Left ventricle myocardium (tissue), 1 donor: ENCODE data around the gene CST3.

DNA sequence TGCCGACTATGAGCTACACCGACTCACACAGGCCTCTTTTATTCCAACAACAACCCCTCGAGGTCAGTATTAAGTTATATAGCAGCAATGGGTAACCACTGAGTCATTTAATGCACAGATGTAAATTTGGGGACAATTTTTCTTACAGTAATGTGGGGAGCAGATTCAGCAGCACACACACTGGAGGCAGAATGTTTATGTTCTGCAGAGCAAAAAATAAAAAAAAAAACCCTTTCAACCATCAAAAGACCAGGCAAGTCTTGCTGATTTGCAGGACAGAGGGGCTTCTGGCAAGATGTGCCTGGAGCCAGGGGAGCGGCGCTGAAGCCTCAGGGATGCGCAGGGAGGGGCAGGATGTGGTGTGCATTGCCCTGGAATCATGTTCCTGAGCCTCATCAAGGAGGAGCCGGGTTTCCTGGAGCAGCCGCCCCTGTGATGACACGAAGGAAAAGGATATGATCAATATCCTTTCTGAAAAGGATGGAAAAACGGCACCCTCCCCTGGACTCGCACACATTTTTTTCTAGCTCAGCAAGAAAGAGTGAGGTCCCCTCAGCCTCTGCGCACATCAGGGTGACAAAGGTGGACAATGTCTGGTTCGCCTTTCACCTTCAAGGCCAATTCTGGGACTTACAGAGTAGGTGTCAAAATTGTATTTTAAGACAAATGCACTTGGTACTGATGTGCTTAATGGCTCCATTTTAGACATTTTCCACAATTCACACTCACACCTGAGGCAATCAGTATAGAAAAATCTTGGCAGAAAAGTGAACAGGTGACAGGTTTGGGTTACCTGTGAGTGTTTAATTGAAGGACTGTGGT lies 173.1 kb upstream of the SSTR4 start:
- PRO-cap = no peak

GRCh38 chr20:23027605-23028309 lies 7.4 kb upstream of the SSTR4 start:
- PRO-cap = no peak

DNA sequence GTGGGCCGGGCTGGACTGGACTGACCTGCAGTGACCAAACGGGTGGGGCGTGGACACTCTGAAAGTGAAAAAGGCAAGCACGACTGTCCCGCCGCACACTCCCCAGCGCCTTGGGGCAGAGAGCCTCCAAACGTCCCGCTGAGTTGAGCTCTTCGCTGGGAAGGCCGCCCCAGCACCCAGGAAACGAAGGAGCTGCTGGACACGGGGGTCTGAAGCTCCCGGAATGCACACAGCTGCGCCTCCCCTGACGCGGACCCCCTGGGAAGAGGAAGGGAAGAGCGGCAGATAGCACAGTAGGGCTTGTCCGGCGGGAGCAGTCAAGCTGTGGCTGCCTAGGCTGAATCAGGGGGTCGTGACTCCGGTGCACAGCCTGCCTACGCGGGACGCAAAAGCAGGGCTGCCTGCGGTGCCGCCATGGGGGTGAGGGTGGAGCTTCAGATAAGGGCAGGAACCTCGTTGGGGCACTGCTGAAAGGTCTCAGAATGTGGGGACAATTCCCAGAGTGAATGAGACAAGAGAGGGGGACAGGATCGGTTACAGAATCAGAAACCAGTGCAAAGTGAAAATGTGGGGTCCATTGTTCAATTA lies 1.8 kb upstream of the THBD start:
- PRO-cap = bidirectional peak, plus-strand start at position 96 of the sequence, minus-strand start outside the sequence

DNA sequence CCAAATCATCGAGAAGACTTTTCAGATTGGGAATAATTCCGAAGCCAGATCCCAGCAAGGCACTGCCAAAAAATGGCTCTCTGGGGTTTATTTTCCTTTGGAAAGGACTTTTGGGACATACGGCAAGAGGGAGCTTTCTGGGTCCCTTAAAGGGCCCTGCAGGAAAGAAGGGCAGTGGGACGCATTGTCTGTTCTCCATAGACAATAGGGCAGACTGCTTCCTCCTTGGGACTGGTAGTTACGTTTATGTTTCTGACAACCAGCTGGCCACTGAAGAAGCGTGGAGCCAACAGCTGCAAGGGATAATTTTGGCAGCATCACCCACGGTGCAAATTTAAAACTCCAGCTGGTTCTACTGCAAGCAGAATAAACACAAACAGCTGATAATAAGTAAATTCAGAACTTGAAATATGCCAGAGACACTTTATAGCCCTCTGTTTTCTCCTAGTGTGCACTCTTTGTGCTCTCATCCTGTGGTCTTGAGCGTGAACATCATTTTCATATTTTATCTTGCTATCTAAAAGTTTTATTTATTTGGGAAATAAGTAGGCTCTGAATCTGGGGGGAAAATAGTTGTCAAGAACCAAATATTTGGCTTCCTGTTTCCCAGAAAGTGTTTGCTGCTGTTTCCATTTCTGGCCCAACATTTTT lies 12.2 kb upstream of the THBD start:
- PRO-cap = no peak

DNA sequence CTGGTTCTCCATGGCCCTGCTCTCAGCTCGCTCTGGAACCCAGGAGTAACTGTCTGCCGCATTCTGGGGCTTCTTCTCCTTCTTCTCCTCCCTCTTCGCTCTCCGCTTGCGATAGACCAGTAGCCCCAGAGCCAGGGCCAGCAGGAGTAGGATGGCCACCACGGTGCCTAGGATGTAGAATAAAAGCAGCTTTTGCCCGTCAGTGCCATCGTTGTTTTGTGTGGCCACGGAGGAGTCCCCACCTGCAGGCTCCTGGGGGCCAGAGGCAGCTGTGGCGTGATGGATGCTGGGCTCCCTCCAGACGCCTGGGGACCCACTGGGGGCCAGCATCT lies 1.9 kb downstream of the CD93 start:
- PRO-cap = no peak

- PRO-cap = no peak
These were observed 76.0 kb upstream of the CD93 start for GRCh38 chr20:23161935-23162618.

DNA sequence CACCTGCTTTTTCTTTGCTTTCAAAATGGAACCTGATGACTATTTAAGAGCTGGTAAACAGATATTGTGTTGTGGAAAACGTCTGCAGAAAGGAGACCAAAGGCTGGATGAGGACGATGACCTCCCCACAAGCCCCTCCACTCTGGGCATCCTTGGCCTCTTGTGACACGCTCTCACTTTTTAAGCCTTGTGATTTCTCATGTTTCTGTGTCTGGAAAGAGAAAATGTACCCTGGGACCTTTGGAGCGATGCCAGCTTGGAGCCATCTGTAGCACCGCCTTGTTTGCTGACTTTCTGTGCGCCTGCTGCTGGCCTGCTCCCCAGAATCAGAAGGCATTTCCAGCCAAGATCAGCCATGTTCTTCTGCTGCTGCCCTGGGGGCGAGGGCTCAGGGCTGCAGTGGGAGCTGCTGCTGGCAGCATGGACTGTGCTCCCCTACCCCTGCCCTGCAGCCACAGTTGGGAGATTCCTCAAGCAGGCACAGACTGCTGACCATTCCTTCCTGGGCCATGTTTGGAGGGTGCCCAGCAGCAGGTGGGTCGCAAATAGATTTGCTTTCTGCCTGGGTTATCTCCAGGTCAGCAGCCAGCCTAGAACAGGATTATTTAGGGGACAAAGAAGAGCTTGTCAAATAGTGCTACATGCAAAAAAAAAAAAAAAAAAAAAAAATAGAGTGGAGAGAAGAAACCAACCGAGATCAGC lies 3.4 kb upstream of the CSTL1 start:
- PRO-cap = no peak

GRCh38 chr20:23636998-23638444 lies at the start of gene CST3:
Gene CST3, minus strand, starts transcription at chr20:23637955.
- PRO-cap = bidirectional peak, plus-strand start at chr20:23637460, minus-strand start at chr20:23637365; bidirectional peak, plus-strand start at chr20:23638136, minus-strand start at chr20:23637959

GRCh38 chr20:24479488-24479795 lies 10.0 kb downstream of the SYNDIG1 start:
- PRO-cap = no peak

GRCh38 chr20:24834510-24834776 lies 114.6 kb upstream of the CST7 start:
- PRO-cap = no peak

DNA sequence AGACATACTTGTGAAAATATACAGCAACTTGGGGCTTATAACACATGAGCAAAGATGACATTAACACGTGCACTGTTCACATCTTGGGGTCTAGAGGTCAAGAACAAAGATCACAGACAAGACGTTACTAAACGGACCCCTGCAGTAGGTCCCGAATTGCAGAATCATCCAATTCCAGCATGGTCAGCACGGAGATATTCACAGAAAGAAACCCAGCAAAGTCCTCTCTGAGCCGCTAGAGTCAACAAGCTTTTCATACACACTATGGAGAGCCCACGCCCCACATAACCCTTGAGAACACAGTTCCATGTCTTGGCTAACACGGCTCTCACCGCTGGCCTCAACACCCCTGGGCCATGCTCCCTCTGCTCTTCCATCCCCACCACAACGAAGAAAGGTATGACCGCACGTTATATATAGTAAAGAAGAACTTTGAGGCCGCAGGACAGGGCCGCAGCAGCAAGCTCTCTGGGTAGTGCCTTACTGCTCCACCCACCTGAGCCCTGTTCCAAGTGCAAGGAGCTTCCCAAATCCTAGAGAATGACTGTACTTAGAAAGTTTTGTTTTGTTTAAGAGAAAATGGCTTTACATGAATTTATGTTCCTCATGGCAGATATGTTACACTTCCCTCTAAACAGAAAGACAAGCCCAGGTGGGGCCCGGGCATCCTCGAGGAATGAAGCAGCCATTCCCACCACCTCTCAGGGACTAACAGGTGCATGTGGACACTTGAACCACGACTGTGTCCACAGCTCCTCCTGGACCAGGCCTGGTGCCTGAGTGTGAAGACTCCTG lies 14.1 kb downstream of the CST7 start:
- PRO-cap = no peak

DNA sequence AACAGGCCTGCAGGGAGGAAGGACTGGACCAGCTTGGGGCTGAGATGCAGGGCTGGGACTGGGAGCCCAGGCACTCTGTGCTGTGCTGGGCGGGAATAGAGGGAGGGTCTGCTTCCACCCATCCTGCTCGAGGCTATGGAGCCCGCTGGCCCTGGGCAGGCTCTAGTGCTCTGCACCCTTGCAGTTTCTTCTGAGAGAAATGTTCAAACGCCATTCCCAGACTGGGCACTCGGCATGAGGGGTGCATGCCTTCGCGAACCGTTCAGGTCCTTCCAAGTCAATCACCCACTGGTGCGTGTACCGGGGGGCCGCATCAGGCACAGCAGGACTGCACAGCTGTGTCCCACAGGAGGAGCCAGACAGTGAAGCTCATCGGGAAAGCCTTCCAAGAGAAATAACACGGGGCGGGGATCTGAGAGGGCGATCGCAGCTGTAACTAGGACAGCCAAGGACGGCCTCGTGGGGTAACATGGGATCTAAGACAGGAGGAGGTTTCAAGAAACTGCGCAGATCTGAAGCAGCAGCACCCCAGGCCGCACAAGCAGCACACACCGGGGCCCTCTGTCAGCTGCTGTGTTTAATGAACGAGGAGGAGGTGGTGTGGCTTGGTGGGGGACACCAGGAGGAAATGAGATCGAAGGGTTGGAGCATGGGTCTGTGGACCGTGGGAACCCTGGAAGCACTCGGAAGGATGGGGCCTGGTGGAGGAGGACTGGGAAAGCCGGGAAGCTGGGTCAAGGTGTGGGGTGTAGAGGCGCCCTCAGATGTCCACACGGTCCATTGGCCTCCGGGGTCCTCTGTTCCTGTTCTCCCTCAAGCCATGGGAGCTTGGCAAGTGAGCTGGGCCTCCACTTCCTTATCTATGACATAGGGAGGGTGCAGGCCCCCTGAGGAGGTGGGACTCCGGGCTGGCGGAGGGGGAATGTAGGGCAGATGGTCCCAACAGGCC lies 26.0 kb upstream of the PYGB start:
- PRO-cap = unidirectional peak, plus-strand start at position 509 of the sequence

DNA sequence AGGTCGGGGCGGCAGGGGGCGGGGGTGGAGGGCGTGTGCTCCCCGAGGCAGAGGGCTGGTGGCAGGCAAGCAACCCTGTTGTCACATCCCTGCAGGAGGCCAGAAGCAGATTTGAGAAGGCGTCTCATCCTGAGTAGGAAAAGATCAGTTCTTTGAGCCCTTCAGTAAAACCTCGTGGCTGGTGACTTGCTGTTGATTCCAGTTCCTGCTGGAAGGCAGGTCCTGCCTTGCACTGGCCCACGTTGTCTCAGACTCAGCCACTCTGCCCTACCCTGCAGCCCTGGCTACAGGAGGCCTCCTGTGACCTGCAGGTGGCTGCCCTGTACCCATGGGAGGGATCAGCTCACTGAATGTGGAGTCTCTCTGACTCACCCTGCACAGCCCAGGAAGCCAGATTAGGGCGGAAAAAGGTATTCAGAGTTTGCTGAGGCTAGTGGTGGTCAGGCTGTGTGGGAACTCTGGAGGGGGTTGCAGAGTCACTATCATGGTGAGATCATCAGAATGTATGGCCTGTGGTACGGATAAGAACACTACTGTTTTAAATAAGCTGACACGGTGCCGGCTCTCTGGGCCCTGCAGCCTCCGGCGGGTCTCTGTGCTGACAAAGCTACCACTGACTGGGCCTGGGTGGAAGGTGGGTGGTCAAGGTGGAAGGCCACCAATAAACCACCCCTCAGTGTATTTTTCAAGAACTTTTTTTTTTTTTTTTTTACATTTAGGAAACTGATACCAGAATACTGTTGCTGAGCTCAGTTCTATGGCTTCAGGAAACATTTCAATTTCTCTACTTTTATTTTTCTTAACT lies 24.7 kb upstream of the PYGB start:
- PRO-cap = no peak

DNA sequence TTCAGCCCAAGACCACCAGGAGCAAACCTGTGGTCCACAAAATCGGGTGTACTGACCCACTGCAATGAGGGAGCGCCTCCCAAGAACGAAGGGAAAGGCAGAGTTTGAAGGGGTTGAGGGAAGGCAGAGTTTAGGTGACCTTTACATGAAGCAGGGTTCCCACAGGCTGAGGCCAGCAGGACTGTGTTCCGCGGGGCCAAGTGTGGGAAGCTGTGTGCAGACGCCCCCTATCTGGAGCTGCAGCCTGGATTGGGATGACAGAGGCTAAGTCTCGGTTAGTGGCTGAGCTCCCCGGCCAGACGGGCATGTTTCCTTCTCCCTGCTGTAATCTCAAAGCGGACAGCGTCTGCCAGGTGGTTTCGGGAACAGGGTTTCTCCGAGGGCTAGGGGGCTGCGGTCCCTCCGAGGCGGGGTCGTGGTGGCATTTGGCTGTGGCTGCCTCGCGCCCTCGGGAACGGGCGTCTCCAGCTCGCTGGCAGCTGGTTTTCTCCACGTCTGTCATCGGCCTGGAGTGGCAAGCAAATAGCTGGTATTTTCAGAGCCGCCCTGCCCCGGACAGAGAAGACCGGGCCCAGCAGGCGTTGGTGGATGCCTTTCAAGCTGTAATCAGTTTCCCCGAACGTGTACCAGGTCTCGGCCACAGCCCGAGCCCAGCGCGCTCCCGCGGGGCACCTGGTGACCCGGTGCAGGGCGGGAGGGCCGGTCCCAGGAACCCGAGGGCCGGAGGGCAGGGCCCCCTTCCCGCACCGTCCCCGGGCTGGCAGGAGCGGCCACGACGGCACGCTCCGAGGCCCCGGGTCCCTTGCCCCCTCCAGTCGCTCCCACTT lies 623 bp upstream of the PYGB start:
- PRO-cap = bidirectional peak, plus-strand start at position 242 of the sequence, minus-strand start at position 183 of the sequence; bidirectional peak, plus-strand start at position 558 of the sequence, minus-strand start at position 427 of the sequence

GRCh38 chr20:25251967-25253080 lies 4.4 kb downstream of the PYGB start:
- PRO-cap = no peak

- PRO-cap = no peak
These were observed 70.6 kb downstream of the ABHD12 start for GRCh38 chr20:25319656-25320854.

DNA sequence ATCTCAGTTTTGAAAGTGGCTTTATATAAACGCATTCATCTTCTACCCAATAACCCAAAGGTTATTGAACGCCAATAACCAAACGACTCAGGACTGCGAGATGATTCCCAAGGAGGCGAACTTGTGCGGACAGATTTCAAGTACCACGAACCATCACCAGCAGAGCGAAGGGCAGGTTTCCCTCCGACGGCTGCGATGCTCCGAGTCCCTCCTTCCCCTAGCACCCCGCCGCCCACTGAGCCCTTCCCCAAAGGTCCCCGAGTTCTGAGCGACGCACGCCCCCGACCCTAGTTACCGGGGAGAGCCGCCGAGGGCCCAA lies 1.0 kb downstream of the ABHD12 start:
- PRO-cap = no peak

GRCh38 chr20:25462189-25462713 lies 54.8 kb downstream of the GINS1 start:
- PRO-cap = no peak

GRCh38 chr20:25862951-25863741 lies 166.5 kb upstream of the ZNF337 start:
- PRO-cap = bidirectional peak, plus-strand start at chr20:25863392, minus-strand start at chr20:25863281

- PRO-cap = no peak
These were observed 1849.3 kb upstream of the DEFB115 start for GRCh38 chr20:29408199-29408483.